Natural killer cell (primary cell): ENCODE measurements around a stretch of chr9.

DNA sequence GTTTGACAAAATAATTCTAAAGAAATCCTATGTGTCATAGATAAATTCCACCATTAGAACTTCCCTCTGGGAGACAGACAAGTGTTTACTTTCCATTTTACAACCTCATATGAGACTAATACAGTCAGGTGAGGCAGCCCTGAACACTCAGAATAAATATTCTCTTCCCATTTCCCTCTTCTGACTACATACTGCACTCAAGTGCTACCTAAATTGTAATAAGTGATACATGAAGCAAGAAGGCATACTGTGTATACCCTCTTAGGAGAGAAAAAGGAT, 6.8 kb downstream of the RASEF start:
- PRO-cap = no peak

DNA sequence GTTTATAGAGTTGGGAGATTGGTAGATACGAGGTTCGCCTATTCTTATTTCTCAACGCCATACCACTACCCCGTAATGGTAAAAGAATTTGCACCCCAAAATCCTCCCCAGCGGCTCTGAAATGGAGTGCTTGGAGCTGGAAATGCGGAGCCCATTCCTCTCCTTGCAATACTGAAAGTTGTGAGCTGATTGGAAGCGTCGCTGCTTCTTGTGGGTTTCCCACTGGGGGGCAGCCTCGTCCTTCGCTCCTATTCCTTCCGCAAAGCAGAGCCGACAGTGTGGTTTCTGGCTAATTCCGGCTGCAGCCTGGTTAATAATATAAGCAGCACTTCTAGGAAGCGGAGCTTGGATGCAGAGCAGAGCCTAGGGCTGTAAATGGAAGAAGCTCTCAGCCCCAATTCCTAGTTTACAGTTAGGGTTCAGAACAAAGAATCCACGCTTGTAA, 156.7 kb upstream of the RASEF start:
- PRO-cap = no peak

GRCh38 chr9:83228670-83229065, 165.7 kb upstream of the RASEF start:
- PRO-cap = no peak

- PRO-cap = no peak
Measured at GRCh38 chr9:83304350-83305263, 233.6 kb downstream of the FRMD3 start.

DNA sequence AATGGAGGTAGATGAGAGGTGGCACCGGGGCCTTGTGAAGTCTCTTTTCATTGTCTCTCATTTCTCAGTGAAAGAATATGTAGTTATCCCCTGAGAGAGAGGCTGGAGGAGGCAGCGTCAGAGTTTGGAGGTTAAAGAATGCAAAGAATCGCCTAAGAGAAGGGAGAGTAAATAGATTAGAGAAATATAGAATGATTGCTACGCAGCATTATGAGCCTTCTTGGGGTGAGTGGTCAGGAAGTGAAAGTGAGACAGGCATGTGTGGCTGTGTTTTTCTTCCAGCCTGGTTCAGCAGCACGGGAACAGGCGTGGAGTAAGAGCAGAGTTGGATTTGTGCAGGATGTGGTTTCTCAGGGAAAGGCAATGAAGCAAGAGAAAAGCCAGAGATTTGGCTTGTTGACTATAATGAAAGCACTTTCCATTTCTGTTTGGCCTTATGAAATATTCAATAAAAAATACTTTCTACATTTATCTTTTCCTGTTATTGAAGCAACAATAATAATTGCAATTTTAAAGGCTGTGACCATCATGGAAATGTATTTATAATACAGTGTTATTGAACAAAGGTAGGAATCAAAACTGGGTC, 34.3 kb upstream of the FRMD3 start:
- PRO-cap = no peak

- PRO-cap = no peak
Measured at GRCh38 chr9:83669886-83670314, 37.9 kb downstream of the UBQLN1 start.

- PRO-cap = bidirectional peak, plus-strand start at chr9:83707245, minus-strand start at chr9:83707262; bidirectional peak, plus-strand start at chr9:83707802, minus-strand start at chr9:83707685
Measured at GRCh38 chr9:83706932-83707862, 561 bp downstream of the UBQLN1 start.

GRCh38 chr9:83788520-83789091, 29.0 kb downstream of the GKAP1 start:
- PRO-cap = no peak

DNA sequence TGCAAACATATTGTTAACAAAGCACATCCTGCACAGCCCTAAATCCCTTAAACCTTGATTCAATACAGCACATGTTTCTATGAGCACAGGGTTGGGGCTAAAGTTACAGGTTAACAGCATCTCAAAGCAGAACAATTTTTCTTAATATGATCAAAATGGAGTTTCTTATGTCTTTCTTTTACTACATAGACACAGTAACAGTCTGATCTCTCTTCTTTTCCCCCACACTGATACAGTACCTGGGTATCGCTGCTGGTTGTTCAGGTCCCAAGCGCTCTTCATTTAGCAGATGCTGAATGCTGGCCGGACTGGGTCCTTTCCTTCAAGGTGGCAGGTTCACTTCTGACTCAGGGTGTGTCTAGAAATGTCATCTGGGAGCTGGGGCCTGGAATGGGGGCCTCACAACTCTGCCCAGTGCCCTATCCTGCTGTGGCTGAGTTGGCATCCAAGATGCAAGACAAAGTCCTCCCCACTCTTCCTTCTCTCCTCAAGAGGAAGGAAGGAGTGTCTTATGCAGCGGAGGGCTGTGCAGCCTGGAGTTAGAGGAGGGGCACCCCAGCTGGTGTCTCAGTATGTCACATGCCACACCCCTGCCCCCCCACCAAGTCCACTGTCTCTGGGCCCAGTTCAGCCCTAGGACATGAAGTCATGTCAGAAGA, 27.8 kb upstream of the SLC28A3 start:
- PRO-cap = no peak

GRCh38 chr9:84668066-84669067, 1.2 kb upstream of the NTRK2 start:
- PRO-cap = no peak

DNA sequence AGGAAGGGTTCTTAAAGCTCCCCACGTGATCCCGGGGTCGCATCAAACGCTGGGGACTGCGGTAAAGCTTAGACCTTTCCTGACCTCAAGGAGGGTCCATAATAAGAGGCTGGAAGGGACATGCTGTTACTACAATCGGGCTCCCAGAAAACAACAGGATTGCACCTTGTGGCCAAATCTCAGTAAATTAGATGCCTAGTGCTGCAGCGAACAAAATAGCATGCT, 548 bp upstream of the AGTPBP1 start:
- PRO-cap = no peak

- PRO-cap = no peak
Measured at GRCh38 chr9:86434382-86434896, 80.2 kb upstream of the TUT7 start.

- PRO-cap = no peak
Measured at GRCh38 chr9:86808054-86808332, 139.3 kb downstream of the GAS1 start.

- PRO-cap = no peak
Measured at GRCh38 chr9:87194413-87194881, 247.1 kb upstream of the GAS1 start.

GRCh38 chr9:87336759-87337715, 160.6 kb upstream of the DAPK1 start:
- PRO-cap = no peak

DNA sequence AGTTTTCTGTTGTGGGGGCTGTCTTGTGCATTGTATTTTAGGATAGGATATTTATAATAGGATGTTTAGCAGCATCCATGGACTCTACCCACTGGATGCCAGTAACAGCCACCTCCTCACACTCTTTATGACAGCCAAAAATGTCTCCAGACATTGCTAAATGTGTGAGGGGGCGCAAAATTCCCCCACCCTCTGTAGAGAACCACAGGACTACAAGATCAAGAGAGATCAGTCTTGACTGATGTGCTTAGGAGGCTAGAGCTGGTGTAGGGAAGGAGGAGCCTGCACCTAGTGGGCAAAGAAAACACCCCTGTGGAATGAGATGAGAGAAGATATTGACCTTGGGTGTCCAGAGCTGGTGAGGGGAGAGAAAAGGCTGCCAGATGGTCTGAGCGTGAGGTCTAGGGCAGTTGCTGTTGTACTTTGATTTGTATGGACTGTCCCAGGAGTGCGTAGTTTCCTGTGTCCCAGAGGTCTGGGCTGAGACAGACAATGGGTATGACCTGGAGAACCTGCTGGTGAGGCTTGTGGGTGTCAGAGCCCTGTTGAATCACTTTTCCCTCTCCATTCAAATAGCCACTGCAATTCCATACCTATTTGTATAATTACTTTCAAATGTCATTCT, 16.3 kb downstream of the DAPK1 start:
- PRO-cap = no peak

- PRO-cap = no peak
Measured at GRCh38 chr9:87686020-87686674, 39.8 kb upstream of the CTSL start.

GRCh38 chr9:87909564-87910173, 27.0 kb downstream of the SPATA31E1 start:
- PRO-cap = no peak

DNA sequence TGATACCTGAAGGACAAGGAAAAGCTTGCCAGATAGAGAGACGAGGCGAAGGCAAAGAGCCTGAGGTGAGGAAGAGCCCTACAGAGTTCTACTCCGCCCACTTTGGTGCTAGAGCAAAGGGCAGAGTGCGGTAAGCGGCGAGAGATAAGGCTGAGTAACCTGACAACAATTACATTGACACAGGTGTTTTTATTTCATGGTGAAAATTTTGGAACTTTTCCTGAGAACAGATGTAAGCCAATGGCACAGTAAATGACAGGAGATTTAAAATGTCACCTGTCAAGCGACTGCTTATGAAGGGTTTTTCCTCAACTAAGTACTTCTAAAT, 21.5 kb upstream of the ENSG00000283205 start:
- PRO-cap = no peak

DNA sequence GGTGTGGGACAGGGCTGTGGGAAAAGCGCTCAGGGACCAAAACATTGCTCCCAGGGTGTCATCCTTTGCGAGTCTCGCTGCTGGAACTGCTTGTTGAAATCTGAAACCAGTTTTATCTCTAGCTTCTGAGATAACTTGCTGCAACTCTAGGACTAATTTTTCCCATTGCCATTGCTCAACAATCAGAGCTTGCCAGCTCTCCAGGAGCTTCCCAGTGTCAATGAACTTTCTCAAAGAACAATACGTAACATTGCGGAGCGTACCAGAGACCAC, 48.0 kb downstream of the SPATA31C2 start:
- PRO-cap = no peak